ENCODE measurements around a stretch of chr6.

- PRO-cap = no peak
- RAMPAGE, long total RNA, 4 experiments = no peak in any of the 4 experiments
Observed at GRCh38 chr6:133106846-133107329, 134.3 kb upstream of the EYA4 start.

GRCh38 chr6:134169513-134170674, 117.5 kb upstream of the SLC2A12 start:
- PRO-cap = no peak
- RAMPAGE, long total RNA, 4 experiments = no peak in any of the 4 experiments

- PRO-cap = no peak
- RAMPAGE, long total RNA, 4 experiments = no peak in any of the 4 experiments
Observed at GRCh38 chr6:134303469-134304934, 13.9 kb downstream of the SGK1 start.

DNA sequence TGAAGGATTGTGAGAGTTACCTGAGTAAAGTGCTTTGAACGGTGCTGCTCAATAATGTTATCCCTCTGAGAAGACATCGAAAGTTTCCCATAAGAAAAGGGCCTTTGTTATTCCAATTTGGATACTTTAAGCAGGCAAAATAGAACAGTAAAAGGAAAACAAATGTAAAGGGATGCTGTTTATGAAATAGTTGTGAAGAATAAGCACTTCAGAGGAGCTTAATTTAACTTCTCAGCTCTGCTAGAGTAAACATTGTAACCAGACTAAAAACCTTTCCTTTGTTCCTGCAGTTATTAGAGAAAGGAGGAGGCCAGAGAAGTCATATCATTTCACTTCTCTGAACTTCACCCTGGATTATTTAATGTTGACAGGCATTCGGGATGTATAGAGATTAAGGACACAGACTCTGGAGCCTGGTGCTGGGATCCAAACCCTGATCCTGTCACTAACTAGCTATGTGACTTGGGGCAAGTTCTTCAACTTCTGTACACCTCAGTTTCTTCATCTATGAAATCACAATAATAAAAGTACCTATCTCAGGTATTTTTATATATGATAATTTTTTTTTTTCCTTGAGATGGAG, 5.6 kb downstream of the SGK1 start:
- PRO-cap = no peak
- RAMPAGE, long total RNA, 4 experiments = no peak in any of the 4 experiments

- PRO-cap = no peak
- RAMPAGE, long total RNA, 4 experiments = no peak in any of the 4 experiments
Observed at GRCh38 chr6:134315893-134316395, 2.0 kb downstream of the SGK1 start.

GRCh38 chr6:134414684-134415459, 97.0 kb upstream of the SGK1 start:
- PRO-cap = no peak
- RAMPAGE, long total RNA, 4 experiments = no peak in any of the 4 experiments

- PRO-cap = no peak
- RAMPAGE, long total RNA, 4 experiments = no peak in any of the 4 experiments
Observed at GRCh38 chr6:134458813-134459270, 140.9 kb upstream of the SGK1 start.

DNA sequence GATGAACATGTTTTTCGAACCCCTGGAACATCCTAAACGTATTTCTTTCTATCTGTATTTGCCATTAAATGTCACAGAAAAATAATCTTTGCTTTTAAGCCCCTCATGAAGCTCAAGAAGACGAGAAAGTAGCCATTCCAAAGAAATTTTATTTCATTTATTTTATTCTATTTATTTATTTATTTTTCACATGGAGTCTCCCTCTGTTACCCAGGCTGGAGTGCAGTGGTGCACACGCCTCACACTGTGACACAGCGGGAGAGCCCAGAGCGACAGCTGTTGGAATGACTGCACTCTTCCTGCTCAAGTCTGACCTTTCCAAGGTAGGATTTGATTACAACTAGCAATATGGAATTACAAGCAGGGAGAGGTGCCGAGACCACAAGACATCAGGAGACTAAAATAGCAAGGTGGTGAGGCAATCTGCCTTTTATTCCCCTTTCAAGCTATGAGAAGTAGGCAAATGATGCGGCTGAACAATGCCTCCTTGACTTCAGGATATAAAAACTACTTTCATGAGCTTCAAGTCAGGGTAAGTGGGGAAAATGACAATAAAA, 146.7 kb upstream of the SGK1 start:
- PRO-cap = no peak
- RAMPAGE, long total RNA, 4 experiments = start-site peak on the plus strand in 1 of 4 experiments, centred at position 252 of the sequence, 6 reads per replicate

DNA sequence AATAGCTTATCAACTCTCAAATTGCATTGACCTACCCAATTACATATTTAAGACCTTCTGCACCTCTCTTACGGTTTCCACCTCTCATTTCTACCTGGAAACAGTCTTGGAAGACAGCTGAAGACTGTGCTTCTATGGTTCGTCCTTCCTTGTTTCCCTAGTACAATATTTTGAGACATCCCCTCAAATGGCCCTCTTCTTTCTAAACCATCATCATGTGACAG, 309.3 kb downstream of the ALDH8A1 start:
- PRO-cap = no peak
- RAMPAGE, long total RNA, 4 experiments = no peak in any of the 4 experiments

DNA sequence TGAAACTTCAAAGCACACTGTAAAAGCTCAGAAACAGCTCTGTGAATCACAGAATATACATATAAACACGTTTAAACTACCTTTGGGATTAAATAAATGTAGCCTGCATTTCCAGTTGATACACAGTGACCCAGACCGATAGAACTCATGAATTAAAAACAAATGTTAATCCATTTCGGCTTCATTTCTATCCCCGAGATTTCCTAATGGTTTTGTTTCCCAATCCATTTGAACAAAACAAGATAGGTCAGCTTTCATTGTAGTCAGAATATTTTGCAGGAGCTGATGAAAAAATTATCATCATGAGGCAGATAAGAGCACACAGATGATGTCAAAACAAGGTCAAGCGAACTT, 96.3 kb downstream of the ALDH8A1 start:
- PRO-cap = no peak
- RAMPAGE, long total RNA, 4 experiments = no peak in any of the 4 experiments

- PRO-cap = no peak
- RAMPAGE, long total RNA, 4 experiments = no peak in any of the 4 experiments
Observed at GRCh38 chr6:134870651-134870992, 79.3 kb downstream of the ALDH8A1 start.

GRCh38 chr6:134896749-134897248, 53.1 kb downstream of the ALDH8A1 start:
- PRO-cap = no peak
- RAMPAGE, long total RNA, 4 experiments = no peak in any of the 4 experiments

DNA sequence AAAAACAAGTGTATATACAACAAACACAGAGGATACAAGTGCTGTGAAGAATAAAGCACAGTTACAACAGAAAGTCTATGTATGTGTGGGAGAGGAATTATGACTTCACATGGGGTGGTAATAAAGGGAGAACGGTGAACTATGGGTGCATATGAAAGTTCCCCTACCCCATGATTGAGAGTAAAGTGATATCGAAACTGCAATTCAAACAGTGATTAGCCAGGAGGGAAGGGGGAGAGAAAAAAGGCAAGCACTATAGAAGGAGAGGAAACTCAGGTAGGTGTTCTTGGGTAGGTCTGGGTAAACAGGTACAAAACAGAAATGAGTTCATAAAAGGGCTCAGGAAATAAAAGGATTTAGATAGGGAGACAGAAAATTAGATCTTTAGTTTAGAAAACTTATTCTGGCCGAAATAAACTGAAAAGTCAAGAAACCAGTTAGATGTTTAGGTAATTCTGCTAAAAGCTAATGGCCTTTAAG, 24.4 kb downstream of the HBS1L start:
- PRO-cap = no peak
- RAMPAGE, long total RNA, 4 experiments = no peak in any of the 4 experiments

DNA sequence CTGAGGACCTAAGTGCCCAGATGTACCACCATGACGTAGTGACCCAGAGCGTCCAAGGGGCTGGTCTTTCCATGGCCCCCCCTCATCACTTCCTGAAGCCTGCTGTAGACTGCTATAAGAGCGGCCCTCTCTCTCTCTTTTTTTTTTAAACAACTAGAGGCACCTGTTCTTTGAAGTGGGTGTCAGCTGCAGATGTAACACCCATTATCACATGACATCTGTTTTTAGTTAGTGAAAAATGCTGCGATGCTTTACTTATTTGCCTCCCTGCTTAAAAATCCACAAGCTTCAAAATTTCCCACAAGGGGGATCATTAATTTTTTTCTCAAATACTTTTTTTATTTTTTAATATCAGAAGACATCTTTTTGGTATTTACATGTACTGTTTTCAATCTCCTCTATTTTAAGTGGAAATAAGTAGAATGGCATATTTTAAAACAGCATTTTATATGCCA, 48.3 kb upstream of the HBS1L start:
- PRO-cap = no peak
- RAMPAGE, long total RNA, 4 experiments = no peak in any of the 4 experiments

- PRO-cap = no peak
- RAMPAGE, long total RNA, 4 experiments = no peak in any of the 4 experiments
Observed at GRCh38 chr6:135110040-135110335, 55.4 kb upstream of the HBS1L start.

DNA sequence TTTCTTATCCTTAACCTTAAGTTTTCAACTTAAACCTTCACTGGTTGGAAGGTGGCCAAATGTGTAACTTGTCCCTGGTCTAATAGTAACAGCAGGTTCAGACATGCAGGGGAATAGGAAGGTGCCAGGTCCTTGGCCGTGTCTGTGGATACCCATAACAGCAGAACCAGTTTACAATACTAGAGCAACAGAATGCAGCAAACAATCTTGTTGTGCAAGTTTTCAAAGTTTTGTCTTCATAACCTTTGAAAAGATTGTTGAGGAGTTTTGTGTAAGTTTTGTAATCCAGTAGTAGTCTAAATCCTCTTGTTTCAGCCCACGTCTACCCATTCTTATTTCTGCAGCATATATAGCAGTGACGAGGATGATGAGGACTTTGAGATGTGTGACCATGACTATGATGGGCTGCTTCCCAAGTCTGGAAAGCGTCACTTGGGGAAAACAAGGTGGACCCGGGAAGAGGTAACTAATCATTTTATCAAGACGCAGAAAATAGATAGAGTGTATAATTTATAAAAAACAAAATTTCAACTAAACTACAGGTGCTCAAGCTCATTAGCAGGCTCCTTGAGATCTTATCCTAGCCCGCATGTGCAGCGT, 4.6 kb downstream of the MYB start:
- PRO-cap = no peak
- RAMPAGE, long total RNA, 4 experiments = start-site peak on the plus strand in 1 of 4 experiments, centred at position 369 of the sequence, 5 reads per replicate

- PRO-cap = no peak
- RAMPAGE, long total RNA, 4 experiments = no peak in any of the 4 experiments
Observed at GRCh38 chr6:135194016-135194879, 13.1 kb downstream of the MYB start.

DNA sequence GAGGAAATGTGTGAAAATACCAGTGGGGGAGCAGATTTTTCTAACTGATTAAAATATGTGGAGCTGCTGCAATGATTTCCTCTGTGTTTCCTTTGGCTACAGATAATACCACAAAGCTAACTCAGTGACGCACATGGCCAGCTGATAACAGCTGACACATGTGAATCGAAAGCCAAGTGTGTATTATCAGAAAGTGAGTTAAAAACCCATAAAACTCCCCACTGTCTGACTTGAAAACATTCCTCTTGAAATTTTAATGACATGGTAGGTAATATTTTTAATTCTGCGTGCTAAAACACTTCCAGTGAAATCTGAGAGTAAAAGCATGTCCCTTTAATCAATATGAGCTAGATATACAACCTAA, 70.9 kb upstream of the AHI1 start:
- PRO-cap = no peak
- RAMPAGE, long total RNA, 4 experiments = no peak in any of the 4 experiments

DNA sequence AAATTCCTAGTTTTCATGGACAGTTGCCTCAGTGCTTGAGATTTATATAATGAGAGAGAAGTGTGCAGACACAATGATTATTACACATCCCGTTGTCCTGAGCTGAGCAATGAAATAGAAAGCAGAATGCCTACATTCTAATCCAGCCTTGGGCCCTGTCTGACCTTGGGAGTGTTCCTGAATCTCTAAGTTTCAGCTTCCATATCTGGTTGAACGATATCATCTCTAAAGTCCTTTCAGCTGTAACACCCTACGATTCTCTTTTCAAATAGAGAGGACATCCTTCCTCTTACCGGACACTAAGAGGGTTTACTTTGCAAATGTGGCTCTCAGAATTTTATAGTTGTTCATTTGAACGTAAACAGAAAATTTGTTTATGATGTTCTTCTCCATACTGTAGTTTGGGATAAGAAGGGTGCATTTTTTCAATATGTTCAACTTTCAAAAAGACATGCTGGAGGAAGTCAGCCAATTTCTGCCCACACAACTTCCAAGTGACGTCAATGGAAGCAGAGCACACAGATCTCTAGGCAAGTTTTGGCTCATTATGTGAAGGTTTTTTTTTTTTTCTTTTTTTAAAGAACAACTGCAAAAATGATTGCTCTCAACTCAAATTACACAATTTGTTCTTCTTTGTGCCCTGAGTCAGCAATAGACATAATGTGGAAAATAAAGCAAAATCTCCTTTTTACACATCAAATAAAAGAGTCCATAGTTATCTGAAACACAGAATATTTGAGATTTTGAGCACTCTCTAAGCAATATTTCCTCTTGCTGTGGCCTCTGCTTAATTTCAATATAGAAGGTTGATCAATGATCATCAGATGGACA, 50.5 kb downstream of the PDE7B start:
- PRO-cap = no peak
- RAMPAGE, long total RNA, 4 experiments = no peak in any of the 4 experiments

DNA sequence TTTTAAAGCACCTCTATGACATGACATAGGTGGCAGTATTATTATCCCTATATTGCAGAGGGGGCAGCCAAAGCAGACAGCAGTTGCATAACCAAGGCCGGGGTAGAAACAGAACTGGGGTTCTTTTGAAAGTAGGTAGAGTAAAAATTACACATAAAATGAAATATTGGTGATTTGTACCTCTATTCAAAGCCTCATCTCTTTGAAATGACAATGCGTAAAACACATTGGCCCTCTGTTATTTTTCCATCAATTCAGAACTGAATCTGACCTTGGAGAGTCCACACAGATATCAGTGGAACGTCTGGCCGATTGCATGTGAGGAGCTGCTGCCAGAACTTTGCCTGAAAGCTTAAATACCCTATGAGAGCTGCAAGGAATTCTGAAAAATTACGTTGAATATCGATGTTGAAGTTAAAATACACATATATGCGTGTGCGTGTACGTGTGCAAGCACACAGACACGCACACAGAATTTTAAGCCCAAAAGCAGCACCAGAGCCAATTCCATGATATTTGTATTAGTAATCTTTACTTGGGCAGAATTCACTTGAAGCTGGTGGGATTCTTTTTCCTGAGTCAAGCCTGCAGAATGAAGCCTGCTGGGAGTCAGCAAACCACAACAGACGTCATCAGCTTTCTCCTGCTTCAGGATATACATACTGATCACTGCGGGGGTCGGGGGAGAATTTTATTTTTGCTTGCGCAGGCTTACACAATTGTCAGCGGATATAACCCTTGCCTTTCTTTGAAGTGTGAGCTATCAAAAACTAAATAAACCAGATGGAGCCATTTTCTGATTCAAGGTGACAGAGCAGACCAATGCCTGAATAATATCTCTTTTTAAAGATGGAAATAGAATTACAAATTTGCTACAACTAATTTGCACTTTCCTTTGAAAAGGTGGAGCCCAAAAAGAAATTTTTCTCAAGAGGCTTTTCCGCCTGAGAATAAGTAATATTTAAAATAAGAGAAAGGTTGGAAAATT, 163.4 kb downstream of the PDE7B start:
- PRO-cap = no peak
- RAMPAGE, long total RNA, 4 experiments = no peak in any of the 4 experiments

All from suprapubic skin (tissue), 4 donors.